AG04450 (cell line): ENCODE measurements around the gene ANHX.

DNA sequence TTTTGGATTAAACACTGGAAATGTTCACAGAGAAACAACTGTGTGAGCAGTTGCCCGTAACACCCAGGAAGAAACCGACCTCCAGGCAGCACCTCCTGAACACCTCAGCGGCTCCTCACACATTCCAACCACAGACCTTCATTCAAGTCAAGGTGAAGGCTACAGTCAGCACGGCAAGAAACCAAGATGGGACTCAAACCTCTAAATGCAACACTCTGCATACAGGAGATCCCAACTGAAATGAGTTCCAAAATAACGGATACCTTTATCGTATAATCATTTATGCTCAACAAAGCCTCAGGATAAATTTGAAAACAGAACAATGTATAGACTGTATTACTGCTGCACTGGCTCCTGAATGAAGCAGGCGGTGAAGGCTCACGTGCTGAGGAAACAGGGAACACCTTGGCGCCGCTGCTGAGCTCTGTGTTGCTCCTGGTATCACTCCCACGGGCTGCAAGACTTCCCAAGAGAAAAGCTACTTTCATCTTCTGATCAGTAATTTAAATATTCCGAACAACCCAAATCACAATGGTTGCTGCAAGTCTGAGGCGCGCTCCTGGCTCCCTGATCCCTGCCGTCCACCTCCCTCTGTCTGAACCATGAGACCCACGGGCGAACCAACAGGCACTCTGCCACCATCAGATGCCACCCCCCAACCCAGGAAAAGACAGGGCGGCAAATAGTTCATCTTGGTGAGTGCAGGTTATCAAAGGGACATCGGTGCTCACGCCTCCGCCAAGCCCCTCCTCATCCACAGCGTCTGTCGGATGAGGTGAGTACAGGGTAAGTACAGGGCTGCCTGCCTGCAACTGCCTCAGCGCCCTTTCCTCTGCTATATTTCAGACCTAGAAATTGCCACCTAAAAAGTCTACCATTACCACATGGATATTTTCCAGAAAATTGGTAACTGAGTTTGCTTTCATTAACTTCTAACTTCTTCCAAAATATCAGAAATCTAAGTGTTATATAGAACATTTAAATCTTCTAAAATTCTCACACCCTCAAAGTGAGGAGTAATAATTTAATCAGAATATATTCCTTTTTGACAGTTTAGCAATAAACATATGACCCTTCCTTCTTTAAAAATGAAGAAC is 15.8 kb downstream of the PGAM5 start:
- CAGE, long polyA plus RNA: no peak
- RRBS: no CpG with 5 or more reads among the region's 24 CpGs

DNA sequence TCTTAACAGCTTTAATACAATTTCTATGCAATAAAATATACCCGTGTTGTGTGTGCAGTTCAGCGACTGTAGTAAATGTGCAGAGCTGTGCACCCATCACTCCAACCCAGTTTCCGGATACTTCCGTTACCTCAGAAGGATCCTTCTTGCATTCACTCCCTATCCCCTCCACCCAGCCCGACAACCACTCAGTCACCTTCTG is 4.0 kb upstream of the GOLGA3 start:
- CAGE, long polyA plus RNA: no peak
- RRBS: no CpG with 5 or more reads among the region's 5 CpGs

- CAGE, long polyA plus RNA: no peak
- RRBS: no CpG with 5 or more reads among the region's 10 CpGs
Measured at GRCh38 chr12:132955345-132955682, 792 bp downstream of the ZNF605 start.

DNA sequence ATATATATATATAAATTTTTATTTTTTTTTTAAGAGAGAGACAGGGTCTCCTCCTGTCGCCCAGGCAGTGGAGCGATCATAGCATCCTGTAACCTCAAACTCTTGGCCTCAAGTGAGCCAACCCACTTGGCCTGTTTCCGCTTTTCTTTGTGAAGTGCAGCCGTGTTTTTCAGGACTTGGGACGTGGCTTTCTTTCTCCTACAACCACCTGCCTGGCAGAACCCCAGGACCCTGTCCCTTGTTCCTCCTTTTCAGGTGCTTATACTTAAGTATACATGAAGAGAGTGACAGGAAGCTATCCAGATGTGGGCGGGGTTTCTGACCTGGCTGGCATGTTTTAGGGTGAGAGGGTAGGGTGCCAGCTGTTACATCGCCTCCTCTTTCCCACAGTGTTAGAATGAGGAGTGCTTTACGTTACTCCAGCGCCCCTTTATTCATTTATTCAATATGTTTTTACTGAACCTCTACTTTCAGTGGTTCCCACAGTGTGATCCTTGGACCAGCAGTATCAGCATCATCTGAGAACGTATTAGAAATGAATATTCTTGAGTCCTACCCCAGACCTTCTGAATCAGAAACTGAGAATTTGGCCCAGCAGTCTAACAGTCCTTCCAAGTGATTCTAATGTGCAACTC is 753 bp downstream of the ZNF140 start:
- CAGE, long polyA plus RNA: no peak
- RRBS: no CpG with 5 or more reads among the region's 10 CpGs

DNA sequence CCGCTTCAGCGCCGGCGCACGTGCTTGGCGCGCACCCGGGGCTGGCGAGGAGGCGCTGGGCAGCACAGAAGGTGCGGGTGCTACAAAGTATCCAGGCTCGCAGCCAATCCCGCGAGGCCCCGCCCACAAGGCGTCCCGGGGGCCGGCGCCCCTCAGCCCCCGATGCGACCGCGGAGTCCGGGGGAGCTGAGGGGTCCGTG is at the start of gene ANHX:
ANHX (minus strand) TSS at position 61 of the 200 bp plus-strand sequence.
- CAGE, long polyA plus RNA: no peak
- RRBS: 53% methylated on average over 15 of the region's 25 CpGs